ENCODE data around the genes ITGBL1, METTL21C and TEX30.

DNA sequence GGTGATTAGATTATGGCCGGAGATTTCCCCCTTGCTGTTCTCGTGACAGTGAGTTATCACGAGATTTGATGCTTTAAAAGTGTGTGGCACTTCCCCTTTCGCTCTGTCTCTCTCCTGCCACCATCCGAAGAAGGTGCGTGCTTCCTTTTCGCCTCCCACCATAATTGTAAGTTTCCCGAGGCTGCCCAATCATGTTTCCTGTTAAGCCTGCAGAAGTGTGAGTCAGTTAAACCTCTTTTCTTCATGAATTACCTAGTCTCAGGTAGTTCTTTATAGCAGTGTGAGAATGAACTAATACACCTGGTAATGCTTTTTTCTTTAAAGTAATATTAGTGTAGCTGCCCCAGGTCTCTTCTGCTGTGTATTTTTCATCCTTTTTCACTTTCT is 9.4 kb upstream of the NALCN start:
- PRO-cap: no peak

DNA sequence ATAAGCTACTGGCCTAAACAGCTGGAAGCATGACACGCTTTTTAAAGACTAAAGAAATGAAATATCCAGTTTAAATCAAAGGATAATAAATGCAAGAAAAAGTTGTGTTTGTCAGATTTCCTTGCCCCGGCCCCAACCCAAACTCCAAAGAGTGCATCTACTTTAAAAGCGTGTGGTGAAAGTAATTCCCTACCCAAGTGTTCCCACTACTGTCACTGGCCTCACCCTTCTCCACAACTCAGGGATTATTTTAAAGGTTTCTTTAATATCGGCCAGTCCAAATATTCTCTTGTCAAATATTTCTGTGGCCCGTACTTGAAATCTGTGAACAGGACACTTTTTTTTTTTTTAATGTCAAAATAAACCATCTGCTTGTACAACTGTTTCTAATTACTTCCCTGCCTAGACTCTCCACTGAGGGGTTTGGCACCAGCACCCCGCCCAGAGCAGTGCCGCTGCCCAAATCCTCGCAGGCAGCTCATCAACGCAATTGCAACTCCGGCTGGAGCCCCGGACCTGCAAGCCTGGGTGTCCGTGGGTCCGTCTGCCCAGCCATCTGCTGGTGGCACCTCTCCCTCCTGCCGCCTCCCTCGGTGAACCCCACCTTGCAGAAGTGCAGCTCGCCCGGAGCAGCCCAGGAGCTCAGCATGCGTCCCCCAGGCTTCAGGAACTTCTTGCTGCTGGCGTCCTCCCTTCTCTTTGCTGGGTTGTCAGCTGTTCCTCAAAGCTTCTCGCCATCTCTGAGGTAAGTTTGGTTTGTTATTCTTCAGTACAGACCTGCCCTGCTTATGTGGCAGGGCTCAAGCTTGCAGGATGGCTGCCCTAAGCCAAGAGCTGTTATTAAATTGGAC is at the start of gene ITGBL1:
ITGBL1 (plus strand) TSS at position 489 of the 851 bp plus-strand sequence.
- PRO-cap: no peak

GRCh38 chr13:102012526-102013037 is 95.8 kb upstream of the FGF14 start:
- PRO-cap: no peak

DNA sequence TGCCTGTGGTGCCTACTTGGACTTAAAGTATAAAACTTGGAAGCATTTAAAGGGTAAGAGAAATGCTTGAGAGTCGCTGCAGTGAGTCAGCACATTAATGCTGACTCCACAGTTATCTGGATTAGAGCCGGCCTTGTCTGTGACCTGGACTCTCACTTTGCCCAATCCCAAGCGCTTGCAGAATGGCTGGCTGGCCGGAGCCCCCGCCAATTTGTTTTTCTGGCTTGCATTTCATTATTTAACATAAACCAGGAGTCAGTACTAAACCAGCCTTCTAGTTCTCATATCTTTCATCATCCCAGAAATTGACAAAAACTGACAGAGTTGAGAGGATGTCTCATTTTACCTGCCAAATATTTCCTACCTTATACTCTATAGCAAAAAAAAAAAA is 304.9 kb upstream of the TPP2 start:
- PRO-cap: no peak

DNA sequence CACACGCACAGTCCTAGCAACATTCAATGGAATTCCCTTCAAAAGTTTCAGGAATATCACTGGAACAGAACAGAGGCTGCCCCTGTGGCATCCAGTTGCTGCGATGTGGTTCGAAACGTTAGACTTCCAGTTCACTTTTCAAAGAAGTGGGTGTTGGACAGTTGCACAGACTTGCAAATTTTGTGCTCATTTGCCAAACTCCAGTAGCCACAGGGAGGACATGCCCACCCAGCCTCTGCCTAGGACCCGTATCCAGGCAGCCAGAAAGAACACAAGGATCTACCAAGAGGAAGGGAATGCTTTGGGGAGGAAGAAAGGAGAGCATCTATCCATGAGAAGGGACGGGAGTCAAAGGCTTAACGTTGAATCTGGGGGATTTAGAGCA is at the start of gene METTL21C:
METTL21C (minus strand) TSS at position 120 of the 385 bp plus-strand sequence.
- PRO-cap: no peak

DNA sequence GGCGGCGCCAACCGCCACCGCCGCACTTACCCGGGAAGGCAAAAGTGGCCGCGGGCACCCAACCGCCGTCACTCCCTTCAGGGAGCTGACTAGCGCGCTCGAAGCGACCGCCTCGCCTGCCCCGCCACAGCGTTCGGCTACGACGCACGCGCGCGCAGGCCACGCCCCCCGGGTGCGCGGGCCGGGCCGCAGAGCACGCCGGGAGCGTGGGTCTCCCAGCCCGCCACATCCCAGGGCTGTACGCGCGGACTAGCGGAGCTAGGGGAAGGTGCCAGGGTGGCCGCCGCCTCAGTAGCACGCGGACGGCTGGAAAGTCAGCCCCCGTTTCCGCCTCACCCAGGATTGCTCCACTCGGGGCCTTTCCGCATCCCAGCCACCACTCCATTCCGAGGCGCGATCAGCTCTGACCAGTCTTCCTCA is at the start of gene TEX30:
TEX30 (minus strand) TSS at position 135 of the 420 bp plus-strand sequence.
- PRO-cap: bidirectional peak, plus-strand start at position 239 of the sequence, minus-strand start at position 91 of the sequence

DNA sequence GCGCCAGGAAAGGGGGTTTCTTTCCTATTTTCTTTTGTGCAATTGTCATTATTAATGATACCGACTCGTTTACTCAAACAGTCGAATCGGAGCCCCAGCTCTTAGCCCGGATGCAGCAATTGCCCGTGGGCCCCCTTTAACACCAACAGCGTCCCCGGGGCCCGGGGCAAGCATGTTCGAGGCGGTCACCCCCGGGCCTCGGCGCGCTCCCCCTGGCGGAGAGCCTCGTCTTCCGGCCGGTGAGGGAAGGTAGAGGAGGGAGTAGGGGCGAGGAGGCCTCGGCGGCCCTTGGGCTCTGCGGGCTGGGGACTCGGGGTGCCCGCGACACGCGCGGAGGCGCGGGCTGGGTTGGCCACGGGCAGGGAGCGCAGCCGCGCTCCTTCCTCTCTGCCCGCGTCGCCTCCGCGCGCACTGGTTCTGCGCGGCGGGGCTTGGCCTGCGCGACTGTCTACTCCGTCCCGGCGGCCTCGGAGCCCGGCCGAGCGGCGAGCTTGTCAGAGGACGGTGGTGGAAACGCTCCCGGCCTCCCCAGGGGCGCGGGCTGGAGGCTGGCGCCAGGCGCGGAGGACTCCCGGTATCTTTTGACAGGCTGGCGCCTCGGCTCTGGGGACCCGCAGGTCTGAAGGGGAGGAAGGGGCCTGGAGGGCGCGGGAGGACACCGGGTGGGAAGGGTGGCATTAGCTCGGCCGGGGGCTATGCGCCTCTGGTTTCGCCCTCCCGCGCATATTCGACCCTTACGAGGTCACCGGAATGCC is 1.4 kb downstream of the BIVM start:
- PRO-cap: no peak

GRCh38 chr13:102897257-102897823 is 51.5 kb downstream of the ERCC5 start:
- PRO-cap: no peak

- PRO-cap: no peak
These were observed 451.3 kb upstream of the SLC10A2 start for GRCh38 chr13:103517549-103517846.

- PRO-cap: no peak
These were observed 894.4 kb upstream of the DAOA start for GRCh38 chr13:104571515-104571844.

GRCh38 chr13:105920380-105920898 is 454.6 kb downstream of the DAOA start:
- PRO-cap: no peak

- PRO-cap: no peak
These were observed 439.7 kb downstream of the EFNB2 start for GRCh38 chr13:106095663-106096354.

- PRO-cap: no peak
These were observed 185.2 kb downstream of the EFNB2 start for GRCh38 chr13:106350245-106350644.

GRCh38 chr13:106352223-106352493 is 183.3 kb downstream of the EFNB2 start:
- PRO-cap: no peak

DNA sequence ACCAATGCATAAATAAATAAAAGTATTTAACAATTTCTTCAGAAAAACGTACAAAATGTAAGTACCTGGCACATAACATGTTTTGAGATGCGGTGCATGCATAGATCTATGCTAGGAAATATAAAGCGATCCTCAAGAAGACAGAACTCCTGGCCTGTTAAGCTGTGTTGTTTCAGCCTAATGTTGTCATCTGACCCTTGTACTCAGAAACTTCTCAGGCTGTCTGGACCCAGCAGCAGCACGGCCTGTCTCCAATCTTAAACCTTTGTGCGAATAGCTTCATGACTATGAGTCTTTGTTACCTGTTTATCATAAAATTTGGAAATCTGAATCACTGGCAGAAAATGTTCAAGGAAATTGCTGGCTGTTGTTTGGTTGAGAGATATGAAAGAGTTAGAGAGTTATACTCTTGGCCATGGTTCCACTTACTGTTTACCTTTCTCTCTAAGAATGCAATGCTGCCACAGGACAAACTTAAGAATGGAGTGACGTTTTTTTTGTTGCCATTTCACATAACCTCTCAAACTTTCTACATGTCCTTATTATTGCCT is 59.7 kb downstream of the EFNB2 start:
- PRO-cap: no peak

- PRO-cap: no peak
These were observed 50.6 kb downstream of the EFNB2 start for GRCh38 chr13:106484701-106485468.

GRCh38 chr13:106493457-106494214 is 41.8 kb downstream of the EFNB2 start:
- PRO-cap: no peak

GRCh38 chr13:106513355-106514054 is 22.0 kb downstream of the EFNB2 start:
- PRO-cap: no peak

GRCh38 chr13:106570268-106570999 is 2.5 kb upstream of the ARGLU1 start:
- PRO-cap: unidirectional peak, minus-strand start at chr13:106570462; unidirectional peak, plus-strand start at chr13:106570820

DNA sequence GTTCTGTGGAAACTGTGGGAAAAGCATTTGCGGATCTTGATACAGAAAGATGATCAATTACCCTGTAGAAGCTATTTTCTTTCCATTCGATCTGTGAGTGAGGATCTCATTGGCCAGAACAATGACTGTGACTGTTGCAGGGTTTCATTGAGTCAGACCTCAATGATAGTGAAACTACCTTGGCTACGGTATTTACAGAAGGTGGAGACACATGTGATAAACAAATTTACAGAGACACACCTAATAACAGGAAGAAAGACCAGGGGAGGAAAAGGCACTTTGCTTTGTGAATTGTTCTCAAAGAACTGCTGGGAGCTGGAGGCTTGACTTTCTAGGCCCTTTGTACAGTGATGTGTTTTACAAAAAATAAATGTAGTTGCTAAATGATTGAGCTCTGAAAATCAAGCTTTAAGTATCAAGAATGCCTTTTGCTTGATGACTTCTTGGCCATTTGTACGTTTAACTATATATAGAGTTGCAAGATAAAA is 19.9 kb upstream of the ARGLU1 start:
- PRO-cap: no peak